Tibial nerve (tissue), 3 donors: Measurements from ENCODE around the genes CFAP100, CHST13 and KBTBD12.

GRCh38 chr3:126212806-126214094 lies 32.9 kb upstream of the ALDH1L1 start:
- PRO-cap: bidirectional peak, plus-strand start at chr3:126213083, minus-strand start at chr3:126212973
- RAMPAGE, long total RNA, 3 experiments: no peak in any of the 3 experiments

DNA sequence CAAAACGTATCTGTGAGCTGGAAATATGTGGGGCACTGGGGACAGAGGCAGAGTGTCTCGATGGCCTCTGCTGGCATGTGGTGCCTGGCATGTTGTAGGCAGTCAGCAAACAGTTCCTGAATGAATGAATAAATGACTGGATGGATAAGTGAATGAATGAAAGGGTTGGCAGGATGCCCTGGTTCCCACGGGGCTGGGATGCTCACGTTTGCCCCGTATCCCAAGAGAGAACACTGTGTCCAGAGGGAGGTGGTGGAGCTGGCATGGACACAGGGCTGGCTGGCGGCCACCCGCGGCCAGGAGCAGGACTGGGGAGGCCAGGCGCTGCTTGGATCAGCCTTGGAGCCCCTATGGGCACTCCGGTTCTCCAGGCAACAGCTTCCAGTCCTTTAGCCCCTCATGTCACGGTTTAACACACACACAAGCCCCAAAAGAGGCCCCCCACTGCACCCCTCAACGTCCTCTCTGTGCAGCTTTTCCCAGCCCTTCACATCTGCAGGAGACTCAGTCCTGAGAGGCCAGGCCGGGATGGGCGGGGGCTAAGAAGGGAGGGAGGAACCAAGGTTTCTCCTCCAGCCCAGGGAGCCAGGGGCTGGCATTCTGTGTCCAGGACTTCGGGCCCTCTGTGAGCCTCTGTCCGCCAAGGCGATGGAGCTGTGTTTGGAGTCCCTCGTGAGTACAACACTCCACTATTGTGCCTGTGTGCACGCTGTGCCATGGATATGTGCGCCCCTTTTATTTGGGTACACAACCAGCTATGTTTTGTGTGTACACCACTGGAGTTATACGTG lies 86.0 kb upstream of the ALDH1L1 start:
- PRO-cap: bidirectional peak, plus-strand start at position 598 of the sequence, minus-strand start at position 489 of the sequence
- RAMPAGE, long total RNA, 3 experiments: start-site peak on the plus strand in 1 of 3 experiments, centred at position 597 of the sequence, 8 reads per replicate

GRCh38 chr3:126293606-126294372 lies 63.4 kb downstream of the KLF15 start:
- PRO-cap: no peak
- RAMPAGE, long total RNA, 3 experiments: no peak in any of the 3 experiments

DNA sequence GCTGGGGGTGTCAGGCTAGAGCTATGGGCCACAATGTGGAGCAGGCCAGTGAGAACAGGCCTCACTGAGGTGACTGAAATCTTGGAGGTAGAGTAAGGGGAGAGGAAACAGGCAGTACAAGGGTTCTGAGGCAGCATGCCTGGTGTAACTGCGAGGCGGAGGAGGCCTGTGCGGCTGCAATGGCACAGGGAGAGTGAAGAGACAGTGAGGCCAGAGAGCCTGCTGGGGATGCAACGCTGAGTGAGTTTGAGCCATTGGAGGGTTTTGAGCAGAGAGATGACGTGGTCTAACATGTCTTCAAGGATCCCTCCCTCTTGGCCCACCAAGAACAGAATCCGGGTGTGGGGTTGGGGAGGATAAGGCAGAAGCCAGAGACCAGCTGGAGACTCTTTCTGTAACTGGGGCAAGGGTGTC lies 17.5 kb upstream of the KLF15 start:
- PRO-cap: no peak
- RAMPAGE, long total RNA, 3 experiments: no peak in any of the 3 experiments

DNA sequence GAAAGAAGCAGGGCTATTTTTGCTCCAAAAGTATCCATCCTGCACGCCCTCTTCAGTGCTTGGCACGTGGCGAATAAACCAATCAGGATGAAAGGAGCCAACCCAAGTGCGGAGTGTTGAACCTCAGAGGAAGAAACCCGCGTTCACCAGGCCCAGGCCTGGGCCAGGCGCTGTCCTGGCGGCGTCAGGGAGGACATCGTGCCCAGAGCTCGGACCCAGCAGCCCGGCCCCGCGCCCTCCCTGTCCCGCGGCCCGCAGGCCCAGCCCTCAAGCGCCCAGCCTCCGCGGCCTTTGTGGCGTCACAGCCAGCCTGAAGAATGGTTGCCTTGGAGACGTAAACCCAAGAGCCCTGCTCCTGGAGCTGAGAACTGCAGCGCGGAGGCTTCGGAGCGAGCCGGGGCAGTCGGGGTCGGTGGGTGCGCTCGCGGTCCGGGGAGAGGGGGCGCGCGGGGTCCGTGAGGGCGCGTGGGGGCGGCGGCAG lies at the start of gene CFAP100:
Gene CFAP100, plus strand, starts transcription at position 343 of the 481 bp plus-strand sequence.
- PRO-cap: bidirectional peak, plus-strand start at position 364 of the sequence, minus-strand start at position 242 of the sequence
- RAMPAGE, long total RNA, 3 experiments: no peak in any of the 3 experiments

DNA sequence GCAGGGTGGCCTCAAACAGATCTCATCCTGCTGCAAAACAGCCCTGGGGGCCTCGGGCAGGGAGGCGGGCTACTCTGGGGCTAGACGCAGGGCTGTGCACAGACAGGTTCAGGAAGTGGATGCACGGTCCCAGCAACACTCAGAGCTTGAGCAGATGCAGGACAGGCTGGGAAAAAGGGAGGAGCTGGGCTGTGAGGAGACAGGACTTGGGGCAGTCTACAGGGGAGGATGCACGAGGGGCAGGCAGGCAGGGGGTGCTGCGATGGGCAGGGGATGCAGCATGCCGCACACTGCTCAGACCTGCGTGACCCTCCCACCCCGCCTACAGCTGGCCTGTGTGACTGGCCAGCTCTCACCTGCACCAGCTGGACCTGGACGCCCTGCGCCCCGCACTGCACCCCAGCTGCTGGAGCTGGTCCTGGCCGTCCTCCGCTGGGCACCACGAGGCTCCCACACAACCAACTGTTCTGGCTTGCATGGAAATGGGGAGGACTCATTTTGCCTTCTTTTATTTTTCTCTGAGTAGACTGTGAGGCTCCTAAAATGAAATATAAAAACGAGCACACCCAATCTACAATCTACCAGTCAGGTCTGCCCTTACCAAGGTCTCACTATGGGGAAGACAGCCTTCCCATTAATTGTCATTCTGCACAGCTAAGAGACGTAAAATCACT lies 34.1 kb downstream of the ZXDC start:
- PRO-cap: no peak
- RAMPAGE, long total RNA, 3 experiments: no peak in any of the 3 experiments

- PRO-cap: unidirectional peak, plus-strand start at chr3:126524325
- RAMPAGE, long total RNA, 3 experiments: no peak in any of the 3 experiments
These were observed at the start of gene CHST13 for GRCh38 chr3:126523753-126525129. Gene CHST13 (plus strand): TSS chr3:126524155.

- PRO-cap: no peak
- RAMPAGE, long total RNA, 3 experiments: no peak in any of the 3 experiments
These were observed 6.4 kb downstream of the CHST13 start for GRCh38 chr3:126530081-126530976.

DNA sequence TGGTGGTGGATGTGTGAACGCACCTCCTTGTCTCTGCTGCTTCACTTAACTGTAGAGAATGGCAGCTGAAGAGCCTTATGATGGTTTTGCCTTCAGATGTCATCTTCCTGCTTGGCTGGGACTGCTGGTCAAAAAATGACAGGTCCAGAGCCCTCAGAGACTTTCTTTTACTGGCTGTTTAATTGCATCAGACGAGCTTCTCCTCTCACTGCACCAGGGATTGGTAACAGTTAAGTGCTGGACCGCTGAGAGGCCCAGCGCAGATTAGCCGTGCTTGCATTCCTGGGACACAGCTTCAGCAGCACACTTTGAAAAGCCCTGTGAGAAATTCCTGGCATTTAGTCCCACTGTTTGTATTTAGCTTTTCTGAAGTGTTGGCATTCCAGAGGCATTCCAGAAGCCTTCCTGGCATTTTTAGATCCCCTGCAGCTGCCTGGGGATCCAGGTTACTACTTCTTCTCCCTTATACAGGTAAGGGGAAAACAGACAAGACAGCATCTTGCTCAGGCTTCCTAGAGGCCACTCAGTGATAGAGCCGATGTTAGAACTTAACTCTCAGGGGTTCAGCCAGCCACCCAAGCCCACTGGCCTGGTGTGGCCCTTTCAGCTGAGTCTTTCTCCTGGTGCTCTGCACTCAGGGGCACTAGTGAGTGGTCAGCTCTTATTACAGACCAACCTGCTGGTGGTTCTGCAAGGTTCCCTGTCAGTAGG lies 132.2 kb upstream of the PLXNA1 start:
- PRO-cap: no peak
- RAMPAGE, long total RNA, 3 experiments: no peak in any of the 3 experiments

DNA sequence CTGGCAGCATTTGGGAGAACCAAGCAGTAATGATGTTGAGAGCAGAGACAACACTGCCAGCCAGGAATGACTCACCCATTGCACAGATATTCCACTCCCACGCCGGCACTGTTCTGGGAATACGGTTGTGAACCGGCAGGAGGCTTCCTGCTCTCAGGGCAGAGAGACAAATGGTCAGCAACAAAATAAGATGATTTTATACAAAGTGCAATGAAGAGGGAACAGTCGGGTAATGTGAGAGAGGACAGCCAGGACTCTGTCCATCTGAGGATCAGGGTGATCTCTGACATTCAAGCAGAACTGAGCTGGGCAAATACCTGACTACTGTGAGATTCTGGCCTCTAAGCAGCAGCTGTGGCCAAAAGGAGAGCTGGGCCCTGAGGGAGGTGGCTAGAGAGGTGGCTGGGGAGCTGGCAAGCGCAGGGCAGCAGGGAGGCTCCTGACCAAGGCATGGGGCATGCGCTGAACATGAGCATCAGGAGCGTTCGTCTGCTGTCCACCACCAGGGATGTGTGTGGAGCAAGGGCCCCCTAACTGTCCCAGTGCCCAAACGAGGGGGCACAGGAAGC lies 56.0 kb upstream of the PLXNA1 start:
- PRO-cap: no peak
- RAMPAGE, long total RNA, 3 experiments: no peak in any of the 3 experiments

- PRO-cap: no peak
- RAMPAGE, long total RNA, 3 experiments: no peak in any of the 3 experiments
These were observed 62.1 kb downstream of the PLXNA1 start for GRCh38 chr3:127044934-127045546.

GRCh38 chr3:127526641-127527179 lies 63.8 kb downstream of the TPRA1 start:
- PRO-cap: no peak
- RAMPAGE, long total RNA, 3 experiments: no peak in any of the 3 experiments

DNA sequence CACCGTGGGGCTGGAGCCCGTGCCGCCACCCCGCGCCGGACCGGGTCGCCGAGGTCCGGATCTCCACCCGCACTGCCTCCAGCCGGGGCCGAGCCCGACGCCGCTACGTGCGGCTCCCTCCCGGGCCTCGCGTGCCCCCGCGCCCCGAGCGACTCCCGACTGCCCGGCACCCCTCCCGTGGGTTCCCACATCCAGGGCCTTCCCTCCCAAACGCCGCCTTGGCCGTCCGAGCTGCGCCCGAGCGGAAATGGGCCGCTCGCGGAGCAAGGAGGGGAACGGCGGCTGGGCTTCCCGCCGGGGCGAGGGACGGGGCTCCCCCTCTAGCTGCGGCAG lies 516 bp downstream of the TPRA1 start:
- PRO-cap: no peak
- RAMPAGE, long total RNA, 3 experiments: no peak in any of the 3 experiments

- PRO-cap: no peak
- RAMPAGE, long total RNA, 3 experiments: no peak in any of the 3 experiments
These were observed 674 bp downstream of the PODXL2 start for GRCh38 chr3:127629487-127630231.

- PRO-cap: no peak
- RAMPAGE, long total RNA, 3 experiments: no peak in any of the 3 experiments
These were observed 74.4 kb downstream of the MGLL start for GRCh38 chr3:127747689-127748513.

DNA sequence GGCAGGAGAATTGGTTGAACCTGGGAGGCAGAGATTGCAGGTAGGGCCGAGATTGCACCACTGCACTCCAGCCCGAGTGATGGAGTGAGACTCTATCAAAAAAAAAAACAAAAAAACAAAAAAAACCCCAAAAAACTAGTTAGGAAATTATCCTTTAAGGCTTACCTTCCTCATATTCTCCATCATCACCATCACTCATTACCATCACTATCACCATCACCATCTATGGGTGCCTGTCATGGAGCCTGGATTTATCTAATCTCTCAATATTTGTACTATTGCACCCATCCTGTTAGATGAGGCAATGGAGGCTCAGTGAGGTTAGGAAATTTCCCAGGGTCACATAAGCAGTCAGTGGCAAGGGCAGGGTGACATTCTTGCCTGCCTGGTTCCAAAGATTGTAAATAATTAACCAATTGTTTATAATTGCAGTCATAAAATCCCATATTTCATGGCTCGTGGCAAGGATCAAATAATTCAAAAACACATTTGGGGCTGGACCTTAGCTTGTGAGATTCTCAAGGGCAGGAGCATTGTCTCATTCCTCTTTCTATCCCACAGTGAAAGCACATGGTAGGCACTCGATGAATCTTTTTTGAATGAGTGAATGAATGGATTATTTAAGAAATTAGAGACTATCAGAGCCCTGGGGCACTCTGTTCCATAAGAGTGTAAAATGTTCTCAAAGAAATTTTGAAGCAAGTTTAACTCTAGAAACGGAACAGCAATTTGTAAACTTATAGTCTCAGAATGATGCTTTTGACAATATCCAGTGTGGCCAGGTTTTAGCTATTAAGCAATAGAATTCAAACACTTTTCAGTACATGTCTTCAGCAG lies 55.1 kb downstream of the MGLL start:
- PRO-cap: no peak
- RAMPAGE, long total RNA, 3 experiments: no peak in any of the 3 experiments

- PRO-cap: no peak
- RAMPAGE, long total RNA, 3 experiments: no peak in any of the 3 experiments
These were observed 51.3 kb downstream of the MGLL start for GRCh38 chr3:127770957-127771560.

- PRO-cap: no peak
- RAMPAGE, long total RNA, 3 experiments: no peak in any of the 3 experiments
These were observed 31.3 kb downstream of the MGLL start for GRCh38 chr3:127791044-127791455.

GRCh38 chr3:127836315-127837142 lies 14.2 kb upstream of the MGLL start:
- PRO-cap: no peak
- RAMPAGE, long total RNA, 3 experiments: no peak in any of the 3 experiments

GRCh38 chr3:127914995-127916105 lies at the start of gene KBTBD12:
Gene KBTBD12 (plus strand): TSS chr3:127915232.
- PRO-cap: no peak
- RAMPAGE, long total RNA, 3 experiments: no peak in any of the 3 experiments